ENCODE measurements around a stretch of chr14.

DNA sequence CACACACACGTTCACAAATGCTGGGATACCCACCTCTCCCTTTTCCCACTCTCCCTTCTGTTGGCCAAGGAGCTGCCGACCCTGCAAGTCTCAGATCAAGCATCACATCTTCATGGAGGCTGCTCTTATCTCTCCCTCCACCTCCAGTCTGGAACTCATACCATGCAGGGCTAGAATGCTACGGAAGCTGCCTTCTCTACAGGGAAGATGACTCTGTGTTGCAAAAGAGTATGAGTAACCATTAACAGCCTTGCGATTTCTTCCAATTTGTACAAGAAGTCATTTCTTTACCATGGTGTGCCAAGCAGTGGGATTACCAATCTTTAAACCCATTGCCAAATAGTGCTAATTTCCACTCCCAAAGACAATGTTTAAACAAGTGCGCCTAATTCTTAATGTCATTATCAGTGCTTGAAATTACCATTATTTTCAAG is 196.0 kb downstream of the BCL11B start:
- PRO-cap: no peak
- RAMPAGE, long total RNA: no peak

- PRO-cap: no peak
- RAMPAGE, long total RNA: no peak
These were observed 93.5 kb downstream of the BCL11B start for GRCh38 chr14:99178570-99178911.

- PRO-cap: no peak
- RAMPAGE, long total RNA: no peak
These were observed 54.5 kb downstream of the BCL11B start for GRCh38 chr14:99217416-99218007.

- PRO-cap: no peak
- RAMPAGE, long total RNA: start-site peak on the minus strand at chr14:99252605-99252963, 7 reads
These were observed 19.5 kb downstream of the BCL11B start for GRCh38 chr14:99252371-99252977.

DNA sequence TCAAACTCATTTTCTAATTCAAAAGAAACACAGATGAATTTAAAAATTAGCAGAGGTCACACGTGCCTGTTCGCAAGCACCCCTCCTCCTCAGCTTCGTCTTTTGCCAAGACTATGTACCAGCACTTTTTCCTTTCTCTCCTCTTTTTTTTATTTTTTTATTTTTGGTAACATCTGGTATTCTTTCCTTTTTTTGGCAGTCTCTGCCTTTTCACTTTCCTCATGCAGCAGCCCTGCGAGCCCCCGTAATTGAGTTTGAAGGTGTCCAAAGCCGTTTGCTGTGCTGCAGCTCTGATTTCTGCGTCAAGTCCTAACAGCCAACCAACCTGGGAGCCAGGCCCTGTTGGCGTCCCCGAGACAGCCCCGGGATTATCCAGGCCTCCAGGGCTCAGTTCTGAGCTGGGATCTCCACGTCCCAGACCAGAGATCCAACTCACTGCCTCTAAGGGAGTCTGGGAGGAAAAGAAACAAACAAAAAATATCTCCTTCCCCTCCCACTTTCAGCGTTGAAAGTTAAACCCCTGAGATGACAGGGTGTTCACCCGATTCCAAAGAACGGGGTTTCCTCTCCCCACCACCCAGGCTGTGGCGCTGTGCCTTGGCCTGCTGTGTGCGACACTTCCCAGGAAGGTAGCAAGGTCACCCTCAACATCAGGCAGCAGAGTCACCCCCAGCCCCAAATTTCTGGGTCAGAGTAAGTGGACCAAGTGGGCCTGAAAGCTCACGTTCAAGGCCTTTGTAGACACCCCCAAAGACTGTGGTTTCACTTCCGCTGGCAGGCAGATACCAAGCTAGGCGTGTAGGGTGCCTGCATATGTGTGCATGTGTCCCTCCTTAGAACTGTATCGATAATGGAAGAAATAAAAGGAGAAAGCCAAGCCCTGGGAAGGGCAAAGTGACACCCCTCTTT is 11.2 kb downstream of the BCL11B start:
- PRO-cap: no peak
- RAMPAGE, long total RNA: no peak

DNA sequence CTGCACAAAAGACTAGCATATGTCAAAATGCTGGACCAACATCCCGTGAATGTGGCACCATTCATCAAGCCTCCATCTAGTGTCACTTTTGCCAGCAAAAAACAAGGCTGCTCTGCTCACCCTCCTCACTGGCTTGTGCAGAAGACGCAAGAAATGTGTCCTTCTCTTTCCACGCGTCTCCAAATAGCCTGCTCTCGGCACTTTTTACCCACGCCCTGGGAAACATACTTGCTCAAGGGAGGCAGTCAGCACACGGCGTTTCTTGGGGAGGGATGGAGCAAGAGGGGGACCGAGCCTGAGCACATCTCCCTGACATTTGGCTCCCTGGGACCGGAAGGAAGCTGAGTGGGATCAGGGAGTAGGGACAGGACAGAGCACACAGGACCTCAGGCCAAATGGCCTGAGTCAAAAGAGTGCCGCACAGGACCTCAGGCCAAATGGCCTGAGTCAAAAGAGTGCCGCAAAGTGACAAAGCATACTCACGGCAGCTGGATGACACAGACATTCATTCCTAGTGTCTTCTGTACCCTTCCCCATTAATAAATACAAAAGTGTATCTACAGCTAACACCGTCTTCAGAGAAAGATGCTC is 7.2 kb downstream of the BCL11B start:
- PRO-cap: no peak
- RAMPAGE, long total RNA: no peak

GRCh38 chr14:99268945-99269653 is 2.9 kb downstream of the BCL11B start:
- PRO-cap: no peak
- RAMPAGE, long total RNA: no peak

DNA sequence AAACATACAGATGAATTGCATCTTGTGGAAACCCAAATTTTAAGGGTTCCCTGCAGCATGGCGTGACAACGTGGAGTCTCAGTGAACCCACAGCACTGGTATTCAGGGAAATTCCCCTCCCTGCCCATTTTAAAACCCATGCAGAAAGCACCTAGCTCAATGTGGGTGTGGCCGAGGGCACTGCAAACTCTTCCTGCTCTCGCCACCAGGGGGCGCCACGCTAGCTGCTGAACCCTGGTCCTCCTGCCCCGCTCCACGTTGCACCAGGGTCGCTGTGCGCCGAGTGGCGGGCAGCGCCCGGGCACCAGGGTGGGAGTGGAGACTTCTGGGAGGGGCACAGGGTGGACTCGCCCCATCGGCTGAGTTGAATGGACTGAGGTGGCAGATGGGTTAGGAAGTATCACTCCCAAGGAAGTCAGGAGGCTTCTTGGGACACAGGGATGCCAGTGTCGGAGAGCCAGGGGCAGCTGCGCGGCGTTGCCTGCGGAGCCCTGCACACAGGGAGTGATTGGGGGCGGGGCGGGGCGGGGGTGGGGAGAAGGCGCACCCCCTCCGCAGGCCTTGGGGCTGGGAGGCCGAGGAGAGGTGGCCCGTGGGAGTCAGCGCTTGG is 48.1 kb upstream of the BCL11B start:
- PRO-cap: no peak
- RAMPAGE, long total RNA: no peak

DNA sequence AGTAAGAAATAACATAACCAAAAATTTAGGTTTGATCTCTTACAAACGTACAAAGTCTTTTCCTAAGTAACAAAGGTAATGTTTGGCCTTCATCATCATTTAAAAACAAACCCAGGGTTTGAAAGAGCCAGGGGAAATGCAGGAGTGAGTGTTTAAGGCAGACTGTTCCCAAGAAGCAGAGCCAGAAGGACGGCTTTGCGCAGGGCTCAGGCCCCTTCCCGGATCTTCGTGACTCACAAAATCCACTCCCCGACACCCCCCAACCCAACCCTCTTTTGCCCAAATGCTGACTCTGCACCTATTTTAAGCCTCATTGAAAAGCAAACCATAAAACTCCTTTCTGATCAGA is 67.6 kb downstream of the SETD3 start:
- PRO-cap: no peak
- RAMPAGE, long total RNA: no peak

GRCh38 chr14:99512577-99513221 is 31.5 kb downstream of the CCNK start:
- PRO-cap: no peak
- RAMPAGE, long total RNA: no peak

- PRO-cap: no peak
- RAMPAGE, long total RNA: no peak
These were observed 49.8 kb downstream of the CCDC85C start for GRCh38 chr14:99554038-99554736.

GRCh38 chr14:99571001-99571326 is 33.0 kb downstream of the CCDC85C start:
- PRO-cap: no peak
- RAMPAGE, long total RNA: no peak

DNA sequence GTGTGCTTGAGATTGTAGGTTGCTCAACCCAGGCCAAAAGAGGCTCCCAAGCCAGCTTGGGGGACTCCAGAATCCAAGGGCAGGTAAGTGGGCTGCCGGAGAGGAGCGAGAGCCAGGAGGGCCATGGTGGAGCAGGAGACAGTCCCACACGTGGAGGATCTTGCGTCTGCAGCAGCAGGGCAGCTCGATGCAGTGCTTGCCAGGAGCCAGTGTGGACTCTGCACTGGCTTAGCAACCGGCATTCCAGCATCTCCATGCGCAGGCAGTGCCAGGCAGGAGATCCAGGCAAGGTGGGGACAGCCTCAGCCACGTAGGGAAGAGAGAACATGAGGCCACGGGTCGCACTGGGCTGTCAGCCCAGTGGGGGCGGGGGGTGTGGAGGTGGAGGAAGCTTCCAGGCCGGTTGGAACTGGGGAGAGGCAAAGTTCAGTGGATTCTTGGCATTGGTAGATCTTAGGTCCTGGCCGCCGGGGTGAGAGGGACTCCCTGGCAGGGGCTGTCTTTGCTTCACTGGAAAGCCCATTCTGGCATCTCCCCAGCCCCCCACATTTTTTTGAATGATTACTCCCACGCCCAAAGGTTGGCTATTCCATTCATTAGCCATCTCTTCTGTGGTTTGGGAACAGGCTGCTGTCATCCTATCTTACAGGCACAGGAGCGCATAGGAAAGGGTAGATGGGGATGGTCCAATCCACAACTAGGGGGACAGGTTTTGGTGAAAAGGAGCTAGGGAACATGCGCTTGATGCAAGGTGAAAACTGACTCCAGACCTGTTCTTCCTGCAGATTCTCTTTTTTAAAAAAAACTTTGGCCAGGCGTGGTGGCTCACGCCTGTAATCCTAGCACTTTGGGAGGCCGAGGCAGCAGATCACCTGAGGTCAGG is 120.8 kb upstream of the EVL start:
- PRO-cap: no peak
- RAMPAGE, long total RNA: no peak

GRCh38 chr14:100105929-100106202 is 40.6 kb downstream of the EVL start:
- PRO-cap: no peak
- RAMPAGE, long total RNA: no peak

DNA sequence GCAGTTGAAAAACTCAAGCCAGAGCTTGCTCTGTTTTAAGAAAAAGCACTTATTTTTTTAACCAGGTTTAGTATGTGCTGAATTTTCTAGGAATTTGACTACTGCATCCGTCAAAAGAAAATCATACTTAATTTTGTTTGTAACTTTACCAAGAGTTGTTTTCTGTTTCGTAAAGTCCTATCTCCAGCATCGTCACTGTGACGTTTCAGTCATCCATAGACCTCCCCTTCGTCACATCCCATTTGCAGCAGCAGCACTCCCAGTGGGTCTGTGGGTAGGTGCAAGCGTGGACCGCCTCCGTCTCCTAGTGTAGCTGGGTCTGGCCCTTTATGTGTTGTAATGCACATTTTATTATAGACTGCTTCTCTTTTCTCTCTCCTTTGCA is 41.0 kb downstream of the EVL start:
- PRO-cap: no peak
- RAMPAGE, long total RNA: no peak

DNA sequence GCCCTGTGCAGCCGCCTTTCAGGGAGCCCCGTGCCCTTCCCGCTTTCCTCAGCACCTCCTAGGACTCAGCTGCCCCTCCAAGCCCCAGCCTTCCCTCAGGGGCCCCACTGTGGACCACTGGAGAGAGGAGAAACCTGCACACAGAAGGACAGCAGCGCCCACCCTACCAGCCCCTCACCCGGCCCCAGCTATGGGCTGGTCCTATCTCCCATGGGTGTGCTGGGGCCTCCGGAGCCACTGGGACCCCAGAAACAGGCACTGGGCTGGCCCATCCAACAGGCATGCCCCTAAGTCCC is 8.8 kb downstream of the DEGS2 start:
- PRO-cap: unidirectional peak, minus-strand start at position 68 of the sequence
- RAMPAGE, long total RNA: no peak

DNA sequence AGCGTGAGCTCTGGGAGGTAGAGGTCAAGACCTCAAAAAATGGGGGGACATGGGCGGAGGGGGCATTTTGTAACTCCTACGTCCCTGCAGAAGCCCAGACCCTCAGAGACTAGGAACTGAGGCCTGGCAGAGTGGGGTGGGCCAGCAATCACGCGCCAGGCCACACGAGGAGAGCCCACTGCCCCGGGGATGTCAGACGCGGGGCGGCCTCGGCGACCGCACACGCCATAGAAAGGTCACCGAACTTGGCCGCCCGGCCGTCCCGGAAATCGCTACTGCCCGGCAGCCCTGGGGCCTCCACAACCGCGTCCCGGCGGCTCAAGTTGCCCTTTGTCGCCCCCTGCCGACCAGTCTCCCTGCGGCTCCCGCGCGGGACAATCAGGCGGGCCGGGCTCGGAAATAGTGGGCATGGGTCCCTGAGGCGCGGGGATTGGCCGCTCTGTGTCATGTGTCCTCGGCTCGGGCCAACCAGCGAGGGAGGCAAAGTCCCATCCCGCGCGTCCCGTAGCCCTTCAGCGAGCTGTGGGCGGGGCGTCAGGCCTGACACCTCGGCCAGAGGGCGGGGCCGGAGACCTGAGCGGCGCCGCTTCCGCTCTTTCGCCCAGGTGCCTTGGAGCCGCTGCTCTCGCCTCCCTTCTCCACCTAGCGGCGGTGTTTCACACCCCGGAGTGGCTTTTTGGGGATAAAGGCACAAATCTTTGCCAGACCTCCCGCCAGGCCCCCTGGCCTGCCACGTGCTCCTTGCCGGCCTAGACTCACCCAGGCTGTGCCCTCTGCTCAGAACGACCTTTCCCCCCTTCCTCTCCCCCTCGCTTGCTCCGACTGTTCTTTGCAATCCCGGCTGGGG is 33.4 kb upstream of the DEGS2 start:
- PRO-cap: bidirectional peak, plus-strand start at position 576 of the sequence, minus-strand start at position 320 of the sequence
- RAMPAGE, long total RNA: no peak

- PRO-cap: no peak
- RAMPAGE, long total RNA: no peak
These were observed 20.6 kb downstream of the YY1 start for GRCh38 chr14:100259503-100260007.

DNA sequence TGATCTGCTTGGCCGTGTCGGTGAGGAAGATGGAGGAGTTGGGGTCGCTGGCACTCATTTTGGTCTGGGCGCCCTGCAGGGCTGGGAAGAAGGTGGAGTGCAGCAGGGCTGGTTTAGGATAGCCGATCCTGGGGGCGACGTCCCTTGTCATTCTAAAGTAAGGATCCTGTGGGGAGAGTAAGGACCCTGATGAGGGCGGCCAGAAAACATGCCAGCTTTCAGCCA is 19.2 kb downstream of the SLC25A47 start:
- PRO-cap: no peak
- RAMPAGE, long total RNA: no peak

- PRO-cap: no peak
- RAMPAGE, long total RNA: no peak
These were observed 23.3 kb downstream of the SLC25A47 start for GRCh38 chr14:100346267-100347103.